Aorta (tissue), 1 donor: ENCODE data around the gene RAB36.

GRCh38 chr22:23144857-23146004 lies at the start of gene RAB36:
RAB36 (plus strand) TSS chr22:23145477.
- PRO-cap: no peak

- PRO-cap: no peak
These were observed 3.1 kb downstream of the BCR start for GRCh38 chr22:23183235-23183993.

DNA sequence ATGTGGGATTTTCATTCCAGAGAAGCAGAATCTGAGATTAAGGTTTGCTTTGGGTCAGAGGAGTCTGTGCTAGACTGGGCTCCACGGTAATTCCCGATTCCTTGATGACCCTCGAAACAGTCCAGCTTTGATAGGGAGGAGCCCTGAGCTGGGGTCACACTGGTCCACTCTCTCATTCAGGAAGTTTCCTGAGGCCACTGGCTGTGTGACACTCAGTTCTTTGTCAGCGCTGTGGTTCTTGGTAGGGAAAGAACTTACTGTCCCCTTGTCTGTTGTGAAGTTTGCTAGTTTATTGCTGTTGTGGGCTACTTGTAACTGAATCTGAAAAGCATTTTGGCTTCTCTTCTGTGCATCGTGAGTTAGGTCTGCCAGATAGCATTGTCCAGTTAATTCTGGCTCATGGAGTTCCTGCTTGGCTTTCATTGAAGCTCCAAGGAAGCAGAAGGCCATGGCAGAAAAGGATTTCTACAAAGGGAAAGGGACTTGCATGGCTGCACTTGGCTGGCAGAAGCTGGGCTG lies 23.2 kb downstream of the BCR start:
- PRO-cap: no peak

DNA sequence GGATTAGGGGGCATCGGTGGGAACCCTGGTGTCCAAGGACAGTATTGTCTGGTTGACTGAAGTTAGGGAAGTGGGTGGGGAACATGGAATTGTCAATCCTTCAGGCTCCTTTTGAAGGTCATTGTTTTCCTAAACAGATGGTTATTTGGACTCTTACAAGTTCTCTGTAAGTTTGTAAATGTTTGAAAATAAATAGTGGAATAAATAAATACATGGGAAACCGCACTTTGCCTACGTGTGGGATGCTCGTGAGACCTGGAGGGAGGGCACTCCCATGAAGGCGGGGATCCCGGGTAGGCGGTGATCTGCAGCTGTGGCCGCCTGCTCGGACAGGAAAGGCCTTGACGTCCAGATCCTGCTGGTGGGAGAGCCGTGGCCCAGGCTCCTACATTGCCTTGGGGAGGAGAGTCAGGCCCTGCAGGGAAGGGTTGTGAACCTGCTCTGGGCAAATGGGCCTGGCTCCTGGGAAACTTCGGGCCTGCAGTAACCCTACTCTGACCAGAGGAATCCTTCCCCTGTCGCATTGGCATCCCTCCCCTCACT lies 37.3 kb downstream of the BCR start:
- PRO-cap: no peak

DNA sequence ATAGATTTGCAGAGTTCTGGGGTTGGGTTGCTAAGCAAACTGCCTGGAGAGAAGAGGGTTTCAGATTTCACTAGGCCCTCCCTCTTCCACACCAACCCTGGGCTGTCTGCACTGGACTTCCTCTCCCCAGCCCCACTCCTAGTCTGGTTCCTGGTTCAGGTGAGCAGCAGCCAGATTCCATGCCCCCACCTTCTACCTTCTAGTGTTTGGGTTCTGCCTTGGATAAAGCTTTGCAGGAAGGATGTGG lies 68.2 kb downstream of the BCR start:
- PRO-cap: no peak

DNA sequence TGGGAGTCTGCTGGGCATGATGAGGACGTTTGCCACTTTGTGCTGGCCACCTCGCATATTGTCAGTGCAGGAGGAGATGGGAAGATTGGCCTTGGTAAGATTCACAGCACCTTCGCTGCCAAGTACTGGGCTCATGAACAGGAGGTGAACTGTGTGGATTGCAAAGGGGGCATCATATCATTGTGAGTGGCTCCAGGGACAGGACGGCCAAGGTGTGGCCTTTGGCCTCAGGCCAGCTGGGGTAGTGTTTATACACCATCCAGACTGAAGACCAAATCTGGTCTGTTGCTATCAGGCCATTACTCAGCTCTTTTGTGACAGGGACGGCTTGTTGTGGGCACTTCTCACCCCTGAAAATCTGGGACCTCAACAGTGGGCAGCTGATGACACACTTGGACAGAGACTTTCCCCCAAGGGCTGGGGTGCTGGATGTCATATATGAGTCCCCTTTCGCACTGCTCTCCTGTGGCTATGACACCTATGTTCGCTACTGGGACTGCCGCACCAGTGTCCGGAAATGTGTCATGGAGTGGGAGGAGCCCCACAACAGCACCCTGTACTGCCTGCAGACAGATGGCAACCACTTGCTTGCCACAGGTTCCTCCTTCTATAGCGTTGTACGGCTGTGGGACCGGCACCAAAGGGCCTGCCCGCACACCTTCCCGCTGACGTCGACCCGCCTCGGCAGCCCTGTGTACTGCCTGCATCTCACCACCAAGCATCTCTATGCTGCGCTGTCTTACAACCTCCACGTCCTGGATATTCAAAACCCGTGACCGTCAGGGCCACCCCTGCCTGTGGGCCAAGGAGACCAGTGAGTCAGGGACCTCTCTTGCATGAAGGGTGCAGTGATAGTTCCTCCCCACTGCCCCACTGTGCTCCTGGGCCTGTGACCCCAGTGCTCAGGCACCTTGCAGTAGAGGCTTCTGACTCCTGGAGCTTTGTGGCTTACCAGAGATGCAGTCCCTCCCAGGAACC lies 83.6 kb downstream of the BCR start:
- PRO-cap: no peak

- PRO-cap: no peak
These were observed 61.5 kb downstream of the IGLL1 start for GRCh38 chr22:23518306-23519249.

- PRO-cap: no peak
These were observed 46.3 kb downstream of the IGLL1 start for GRCh38 chr22:23533719-23534247.

DNA sequence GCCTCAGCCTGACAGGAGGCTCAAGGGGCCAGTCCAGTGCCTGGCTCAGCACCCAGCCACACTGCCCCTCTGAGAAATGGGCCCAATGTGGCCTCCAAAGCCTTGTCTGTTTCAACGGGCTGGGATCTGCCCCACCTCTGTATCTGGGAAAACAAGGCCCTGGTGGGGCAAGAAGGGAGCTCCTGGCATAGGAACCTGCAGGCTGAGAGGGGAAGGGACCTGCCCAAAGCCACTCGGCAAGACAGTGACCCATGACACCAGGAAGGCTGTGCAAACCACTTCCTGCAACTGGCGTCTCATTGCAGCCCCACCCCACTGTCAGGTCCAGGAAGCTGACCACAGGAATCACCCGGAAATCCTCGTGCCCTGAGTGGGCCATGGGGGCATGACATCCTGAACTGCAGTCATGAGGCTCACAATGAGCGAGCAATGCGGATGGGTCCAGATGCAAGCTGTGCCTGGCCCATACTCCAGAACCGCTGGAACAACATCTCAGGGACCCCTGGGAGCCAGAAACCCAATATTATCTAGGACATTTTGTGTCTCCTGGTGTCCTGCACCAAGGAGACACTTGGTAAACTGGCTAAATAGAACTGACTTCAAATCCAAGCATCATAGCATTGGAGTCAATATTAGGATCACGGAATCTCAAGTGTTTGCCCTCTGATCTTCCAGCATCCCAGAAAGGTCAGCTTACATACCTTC lies 14.8 kb upstream of the RGL4 start:
- PRO-cap: no peak

DNA sequence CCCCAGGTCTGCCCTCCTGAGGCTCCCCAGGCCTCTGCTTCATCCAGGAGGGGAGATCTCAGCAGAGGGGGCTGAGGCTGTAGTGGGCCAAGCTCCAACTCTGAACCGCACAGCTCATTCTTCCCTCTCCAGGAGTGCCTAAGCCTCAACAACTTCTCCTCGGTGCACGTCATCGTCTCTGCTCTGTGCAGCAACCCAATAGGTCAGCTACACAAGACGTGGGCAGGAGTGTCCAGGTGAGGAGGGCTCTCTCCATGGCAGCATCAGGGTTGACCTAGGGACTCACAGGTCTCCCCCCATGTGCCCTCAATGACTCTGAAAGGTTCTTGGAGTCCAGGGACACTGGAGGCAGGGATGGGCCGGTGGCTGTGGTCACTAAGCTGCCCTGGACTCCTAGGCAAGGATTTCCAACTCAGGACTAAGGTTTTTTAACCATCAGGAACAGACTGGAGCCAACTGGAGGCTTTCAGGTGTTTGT lies 3.4 kb downstream of the RGL4 start:
- PRO-cap: no peak

GRCh38 chr22:23695932-23696843 lies 5.4 kb downstream of the RGL4 start:
- PRO-cap: no peak

- PRO-cap: no peak
These were observed 24.5 kb downstream of the RGL4 start for GRCh38 chr22:23715379-23715738.

GRCh38 chr22:23744766-23745274 lies 6.1 kb downstream of the ZNF70 start:
- PRO-cap: no peak

DNA sequence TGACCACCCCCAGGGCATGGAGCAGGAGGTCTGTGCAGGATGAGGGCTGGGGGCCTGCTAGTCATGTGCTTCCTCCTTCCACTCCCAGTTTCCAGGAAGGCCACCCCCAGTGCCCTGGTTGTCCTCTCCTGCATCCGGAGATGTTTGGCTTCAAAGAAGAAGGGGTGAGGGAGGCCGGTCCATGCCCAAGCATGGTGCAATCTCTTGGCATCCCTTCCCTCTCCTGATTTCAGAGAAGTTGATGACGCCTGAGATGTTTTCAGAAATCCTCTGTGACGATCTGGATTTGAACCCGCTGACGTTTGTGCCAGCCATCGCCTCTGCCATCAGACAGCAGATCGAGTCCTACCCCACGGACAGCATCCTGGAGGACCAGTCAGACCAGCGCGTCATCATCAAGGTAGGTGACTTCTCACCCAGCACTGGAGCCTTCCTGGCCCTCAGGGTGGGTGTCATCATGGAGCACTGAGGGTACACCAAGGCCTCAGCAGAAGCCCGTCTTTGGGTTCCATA lies 22.2 kb downstream of the DERL3 start:
- PRO-cap: no peak

- PRO-cap: no peak
These were observed 15.1 kb downstream of the MIF start for GRCh38 chr22:23909265-23909677.

GRCh38 chr22:24070478-24071083 lies 59.5 kb downstream of the CABIN1 start:
- PRO-cap: no peak

- PRO-cap: no peak
These were observed 11.1 kb upstream of the SPECC1L start for GRCh38 chr22:24259541-24259848.

GRCh38 chr22:24402359-24402857 lies 25.0 kb upstream of the ADORA2A start:
- PRO-cap: no peak

DNA sequence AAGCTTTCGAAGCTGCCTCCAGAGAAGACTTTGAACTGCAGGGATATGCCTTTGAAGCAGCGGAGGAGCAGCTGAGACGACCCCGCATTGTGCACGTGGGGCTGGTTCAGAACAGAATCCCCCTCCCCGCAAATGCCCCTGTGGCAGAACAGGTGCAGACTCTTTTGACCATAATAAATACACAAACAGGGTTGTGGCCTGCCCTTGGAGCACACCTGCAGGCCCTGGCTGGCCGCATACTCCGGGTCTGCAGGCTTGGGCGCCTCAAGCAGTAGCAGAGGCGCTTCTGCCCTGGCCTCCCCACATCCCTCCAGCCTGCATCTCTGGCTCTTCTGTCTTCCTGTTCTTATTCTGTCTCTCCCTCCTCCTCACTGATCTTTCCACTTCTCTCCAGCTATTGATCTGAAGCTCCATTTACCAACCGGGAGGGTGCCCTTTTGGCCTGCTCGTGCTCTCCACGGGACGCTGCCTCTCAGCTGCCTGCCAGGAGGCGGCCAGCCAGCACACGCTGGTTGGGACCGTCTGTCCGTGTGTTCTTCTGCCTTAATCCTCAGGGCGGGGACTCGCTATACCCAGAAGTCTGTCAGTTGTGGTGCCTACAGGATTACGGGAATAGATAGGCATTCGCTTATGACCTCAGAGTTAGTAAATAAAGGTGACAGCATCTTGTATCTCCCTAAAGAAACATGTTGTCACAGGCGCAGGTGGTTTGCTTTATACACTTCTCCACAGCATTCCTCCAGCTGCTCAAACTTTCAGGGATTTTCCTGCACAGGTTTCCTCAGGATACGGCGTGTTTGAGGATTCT lies 5.2 kb downstream of the UPB1 start:
- PRO-cap: no peak

- PRO-cap: no peak
These were observed 964 bp downstream of the GUCD1 start for GRCh38 chr22:24554083-24554265.